ENCODE data around the genes DDX55 and CCDC92.

DNA sequence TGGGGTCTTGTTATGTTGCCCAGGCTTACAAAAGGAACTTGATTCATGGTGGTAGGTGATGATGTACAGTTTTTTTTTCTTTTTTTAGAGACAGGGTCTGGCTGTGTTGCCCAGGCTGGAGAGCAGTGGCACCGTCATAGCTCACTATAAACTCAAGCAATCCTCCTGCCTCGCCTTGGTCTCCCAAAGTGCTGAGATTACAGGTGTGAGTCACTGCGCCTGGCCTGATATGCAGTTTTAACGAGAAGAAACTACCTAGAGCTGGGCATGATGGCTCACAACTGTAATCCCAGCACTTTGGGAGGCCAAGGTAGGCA, 12.9 kb upstream of the VPS37B start:
- CAGE, long polyA plus RNA: no peak
- RRBS: no CpG with 5 or more reads among the region's 4 CpGs

DNA sequence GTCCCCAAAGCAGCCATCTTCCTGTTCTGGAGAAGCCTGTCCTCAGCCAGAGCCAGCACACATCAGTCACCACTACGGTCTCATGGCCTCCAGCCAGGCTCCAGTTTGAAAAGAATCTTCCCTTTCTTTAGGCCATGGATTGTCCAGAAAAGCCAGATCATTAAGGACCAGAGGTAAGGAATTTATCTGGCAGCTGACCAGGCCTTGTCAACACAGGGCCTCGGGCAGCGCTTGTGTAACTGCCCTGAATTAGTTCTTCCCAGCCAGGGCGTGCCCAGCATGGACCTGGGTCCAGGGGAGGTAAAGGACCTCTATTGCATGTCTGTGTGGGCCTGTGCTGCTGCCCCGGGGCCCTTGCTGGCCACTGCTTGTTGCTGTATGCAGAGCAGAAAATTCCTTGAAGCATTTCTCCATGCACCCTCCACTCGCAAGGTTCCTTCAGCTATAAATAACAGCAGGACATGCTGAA, 21.6 kb upstream of the VPS37B start:
- CAGE, long polyA plus RNA: no peak
- RRBS: no CpG with 5 or more reads among the region's 6 CpGs

GRCh38 chr12:122943099-122943631, 23.1 kb downstream of the ABCB9 start:
- CAGE, long polyA plus RNA: no peak
- RRBS: no CpG with 5 or more reads among the region's 13 CpGs

- CAGE, long polyA plus RNA: no peak
- RRBS: 68% methylated on average over 3 of the region's 31 CpGs
Measured at GRCh38 chr12:122946588-122948076, 19.1 kb downstream of the ABCB9 start.

- CAGE, long polyA plus RNA: no peak
- RRBS: 88% methylated on average over 3 of the region's 8 CpGs
Measured at GRCh38 chr12:122961527-122962215, 4.6 kb downstream of the ABCB9 start.

DNA sequence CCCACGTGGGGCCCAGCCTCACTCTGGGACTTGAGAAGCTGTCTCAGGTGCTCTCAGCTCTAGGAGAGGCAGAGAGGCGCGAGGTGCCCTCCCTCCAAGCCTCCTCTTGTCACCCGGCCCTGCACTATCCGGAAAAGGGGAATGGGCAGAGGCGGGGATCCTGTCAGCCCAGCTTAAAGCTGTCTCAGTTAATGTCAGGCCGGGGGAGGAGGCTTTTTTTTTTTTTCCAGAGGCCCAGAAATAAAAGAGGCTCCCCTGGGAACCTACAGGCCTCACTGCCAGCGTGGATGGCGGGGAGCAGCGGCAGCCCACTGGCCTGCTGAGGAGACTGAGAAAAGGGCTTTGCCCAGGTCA, 769 bp downstream of the ABCB9 start:
- CAGE, long polyA plus RNA: no peak
- RRBS: 28% methylated on average over 3 of the region's 10 CpGs

GRCh38 chr12:123104907-123105950, 45.7 kb downstream of the PITPNM2 start:
- CAGE, long polyA plus RNA: no peak
- RRBS: no CpG with 5 or more reads among the region's 19 CpGs

- CAGE, long polyA plus RNA: no peak
- RRBS: 17% methylated on average over 9 of the region's 15 CpGs
Measured at GRCh38 chr12:123150090-123150357, 866 bp downstream of the PITPNM2 start.

DNA sequence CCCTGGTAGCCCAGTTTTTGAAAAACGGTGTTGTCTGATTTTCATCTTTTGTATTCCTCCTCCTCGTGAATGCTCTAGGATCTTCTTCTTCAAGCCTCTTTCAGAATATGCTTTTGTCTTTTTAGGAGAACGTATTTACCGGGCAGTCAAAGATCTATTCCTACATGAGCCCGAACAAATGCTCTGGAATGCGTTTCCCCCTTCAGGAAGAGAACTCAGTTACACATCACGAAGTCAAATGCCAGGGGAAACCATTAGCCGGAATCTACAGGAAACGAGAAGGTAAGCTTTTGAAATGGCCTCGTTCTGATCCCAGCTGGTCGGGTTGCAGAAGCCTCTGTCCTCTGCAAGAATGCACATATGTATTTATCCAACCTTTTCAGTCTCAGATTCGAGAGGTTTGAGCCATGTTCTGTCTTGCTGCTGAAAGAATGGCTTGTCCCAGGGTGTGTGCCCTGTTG, 6.6 kb downstream of the KMT5A start:
- CAGE, long polyA plus RNA: no peak
- RRBS: no CpG with 5 or more reads among the region's 12 CpGs

- CAGE, long polyA plus RNA: no peak
- RRBS: no CpG with 5 or more reads among the region's 11 CpGs
Measured at GRCh38 chr12:123492319-123493182, 34.6 kb downstream of the SNRNP35 start.

GRCh38 chr12:123583160-123583827, 1.1 kb upstream of the TMED2 start:
- CAGE, long polyA plus RNA: no peak
- RRBS: no CpG with 5 or more reads among the region's 23 CpGs

GRCh38 chr12:123586599-123587201, 2.3 kb downstream of the TMED2 start:
- CAGE, long polyA plus RNA: no peak
- RRBS: no CpG with 5 or more reads among the region's 5 CpGs

DNA sequence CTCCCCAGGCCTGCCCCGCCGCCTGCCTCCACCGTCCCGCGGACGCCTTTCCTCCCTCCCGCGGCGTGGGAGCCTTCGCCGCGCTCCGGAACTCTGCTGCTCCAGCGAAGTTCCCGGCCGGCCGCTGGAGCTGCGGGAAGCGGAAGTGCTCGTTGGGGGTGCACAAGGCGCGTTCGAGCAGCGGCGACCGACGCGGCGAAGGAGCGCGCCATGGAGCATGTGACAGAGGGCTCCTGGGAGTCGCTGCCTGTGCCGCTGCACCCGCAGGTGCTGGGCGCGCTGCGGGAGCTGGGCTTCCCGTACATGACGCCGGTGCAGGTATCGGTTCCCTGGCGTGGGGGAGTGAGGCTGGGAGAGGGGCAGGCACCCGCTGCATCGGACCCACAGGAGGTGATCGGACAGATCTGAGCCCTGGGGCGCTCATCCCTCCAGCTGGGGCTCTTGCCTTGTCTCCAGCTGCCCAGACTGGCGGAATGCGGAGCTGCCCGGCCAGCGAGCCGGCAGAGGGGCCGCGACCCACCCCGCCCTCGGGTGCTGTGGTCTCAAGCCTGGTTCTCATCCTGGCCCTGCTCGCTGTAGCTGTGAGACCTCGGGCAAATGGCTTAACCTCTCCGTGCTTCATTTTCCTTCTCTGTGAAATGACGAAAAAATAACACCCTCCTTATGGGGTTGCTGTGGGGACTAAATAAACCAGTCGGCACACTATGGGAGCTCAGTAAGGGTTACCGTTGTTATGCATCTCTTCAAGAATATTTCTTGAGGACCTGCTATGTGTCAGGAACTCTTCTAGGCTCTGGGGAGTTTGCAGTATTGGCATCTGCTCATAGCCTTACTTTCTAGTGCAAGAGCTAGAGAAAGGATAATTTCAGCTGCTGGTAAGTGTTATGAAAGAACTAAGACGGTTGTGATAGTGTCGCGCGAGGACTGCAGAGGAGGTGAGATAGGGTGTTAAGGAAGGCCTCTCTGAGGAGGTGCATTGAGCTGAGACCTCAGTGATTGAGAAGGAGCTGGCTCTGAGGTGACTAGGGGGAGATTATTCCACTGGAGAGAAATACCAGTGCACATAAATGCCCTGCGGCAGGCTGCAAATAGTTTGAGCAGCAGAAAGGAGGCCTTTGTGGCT, at the start of gene DDX55:
TSS of gene DDX55 (plus strand) at position 161 of the 1,123 bp plus-strand sequence.
- CAGE, long polyA plus RNA: no peak
- RRBS: under 1% methylated on average over 7 of the region's 66 CpGs

DNA sequence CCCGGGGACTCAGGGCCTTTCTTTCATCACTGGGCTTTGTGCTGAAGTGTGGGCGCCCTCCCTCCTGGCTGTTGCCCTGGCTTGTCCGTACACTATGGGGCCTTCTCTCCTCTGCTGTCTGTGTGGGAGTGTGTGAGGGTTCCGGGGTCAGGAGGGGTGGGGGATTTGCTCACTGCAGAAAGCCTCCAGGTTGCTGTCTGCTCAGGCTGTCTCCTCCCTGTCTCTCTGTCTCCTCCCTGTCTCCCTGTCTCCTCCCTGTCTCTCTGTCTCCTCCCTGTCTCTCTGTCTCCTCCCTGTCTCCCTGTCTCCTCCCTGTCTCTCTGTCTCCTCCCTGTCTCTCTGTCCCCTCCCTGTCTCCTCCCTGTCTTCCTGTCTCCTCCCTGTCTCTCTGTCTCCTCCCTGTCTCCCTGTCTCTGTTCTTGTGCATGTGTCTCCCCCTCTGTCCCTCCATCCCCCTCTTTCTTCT, 64.7 kb downstream of the CCDC92 start:
- CAGE, long polyA plus RNA: no peak
- RRBS: 87% methylated on average over 1 of the region's 4 CpGs

- CAGE, long polyA plus RNA: no peak
- RRBS: no CpG with 5 or more reads among the region's 7 CpGs
Measured at GRCh38 chr12:123941770-123942107, 30.9 kb downstream of the CCDC92 start.

DNA sequence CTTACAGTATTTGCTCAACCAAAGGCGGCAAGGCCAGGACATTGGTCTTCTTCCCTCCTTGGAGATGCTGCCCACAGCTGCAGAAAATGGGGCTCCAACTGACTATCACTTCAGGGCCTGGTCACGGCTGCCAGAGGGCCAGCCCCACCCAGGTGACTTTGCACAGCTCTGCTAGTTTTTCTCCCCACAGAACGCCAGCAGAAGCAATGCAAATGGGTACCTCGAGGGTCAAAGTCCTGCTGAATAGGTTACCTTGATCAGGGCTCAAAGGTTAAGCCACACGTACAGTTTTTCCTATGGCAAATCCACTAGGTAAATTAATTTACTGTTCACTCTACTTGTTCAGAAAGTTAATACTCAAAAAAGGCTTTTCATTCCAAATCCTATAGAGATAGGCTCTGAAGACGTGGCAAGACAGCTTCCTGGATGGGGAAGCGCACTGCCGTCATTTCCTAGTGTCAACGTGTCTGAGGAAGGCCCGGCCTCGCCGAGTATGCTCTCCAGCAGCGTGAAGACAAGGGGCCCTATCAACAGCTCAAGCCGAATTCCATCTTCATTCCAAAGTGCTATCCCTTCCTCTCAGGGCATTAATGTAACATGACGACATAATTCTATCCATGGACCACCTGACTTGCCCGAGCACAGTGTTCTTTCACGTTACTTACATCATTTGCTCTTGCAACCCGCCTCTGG, 23.1 kb downstream of the CCDC92 start:
- CAGE, long polyA plus RNA: no peak
- RRBS: no CpG with 5 or more reads among the region's 18 CpGs

DNA sequence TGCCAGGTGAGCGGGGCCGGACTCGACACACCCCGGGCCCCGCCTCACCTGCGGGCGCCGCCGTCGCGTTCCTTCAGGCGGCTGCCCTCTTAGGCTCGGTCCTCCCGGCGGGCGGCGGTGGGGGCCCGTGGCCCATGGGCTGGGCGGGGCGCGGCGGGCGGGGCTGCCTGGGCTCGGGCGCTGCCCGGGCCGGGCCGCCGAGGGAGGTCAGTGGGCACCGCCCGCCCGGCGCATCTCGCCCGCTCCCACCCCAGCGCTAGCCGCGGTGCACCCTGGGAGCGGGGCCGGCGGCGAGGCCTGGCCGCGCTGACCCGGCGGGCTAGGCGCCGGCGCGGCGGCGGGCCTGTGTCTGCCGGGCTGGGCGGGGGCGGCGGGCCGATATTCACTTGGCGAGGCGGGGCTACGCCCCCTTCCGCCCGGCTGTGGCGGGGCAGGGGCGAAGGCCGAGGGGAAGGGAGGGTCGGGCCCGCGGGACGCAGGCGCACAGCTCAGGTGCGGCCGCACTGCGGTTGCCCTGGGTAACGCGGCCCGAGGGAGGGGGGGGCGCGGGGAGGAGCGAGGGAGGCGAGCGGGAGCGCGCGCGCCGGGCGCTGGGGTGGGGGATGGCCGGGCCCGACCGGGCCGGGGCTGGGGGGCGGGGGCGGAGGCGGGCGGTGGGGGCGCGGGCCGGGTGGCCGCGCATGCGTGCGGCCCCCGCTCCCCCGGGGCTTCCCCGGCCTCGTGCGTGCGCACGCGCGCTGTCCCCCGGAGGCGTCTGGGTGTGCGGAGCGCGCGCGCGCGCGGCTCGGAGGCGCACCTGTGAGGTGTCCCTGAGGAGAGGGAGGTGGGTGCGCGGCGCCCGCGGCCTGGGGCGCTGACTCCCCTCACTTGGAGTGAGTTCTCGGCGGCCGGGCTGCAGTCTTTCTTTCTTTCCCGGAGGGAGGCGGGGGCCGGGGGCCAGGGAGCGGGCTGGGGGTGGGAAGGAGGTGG, at the start of gene CCDC92:
TSS of gene CCDC92 (minus strand) at position 351 of the 969 bp plus-strand sequence.
- CAGE, long polyA plus RNA: start-site peak on the minus strand centred at position 109 of the sequence, 74 bp wide, 726 and 836 reads in 2 replicates
- RRBS: 15% methylated on average over 69 of the region's 136 CpGs

DNA sequence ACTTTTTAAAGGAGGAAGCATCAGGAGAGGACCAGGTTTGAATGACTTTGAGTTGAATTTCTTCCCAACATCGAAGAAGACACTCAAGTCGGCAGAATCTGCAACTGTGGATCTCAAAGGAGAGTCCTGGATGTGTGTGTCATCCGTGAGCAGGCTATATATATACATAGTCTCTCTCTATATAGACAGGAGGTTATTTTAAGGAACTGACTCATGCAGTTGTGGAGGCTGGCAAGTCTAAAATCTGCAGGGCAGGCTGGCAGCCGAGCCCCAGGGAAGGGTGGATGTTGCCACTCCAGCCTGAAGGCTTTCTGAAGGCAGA, 53.7 kb downstream of the ZNF664 start:
- CAGE, long polyA plus RNA: no peak
- RRBS: no CpG with 5 or more reads among the region's 4 CpGs

- CAGE, long polyA plus RNA: no peak
- RRBS: no CpG with 5 or more reads among the region's 13 CpGs
Measured at GRCh38 chr12:124188341-124189127, 106.4 kb upstream of the RFLNA start.

DNA sequence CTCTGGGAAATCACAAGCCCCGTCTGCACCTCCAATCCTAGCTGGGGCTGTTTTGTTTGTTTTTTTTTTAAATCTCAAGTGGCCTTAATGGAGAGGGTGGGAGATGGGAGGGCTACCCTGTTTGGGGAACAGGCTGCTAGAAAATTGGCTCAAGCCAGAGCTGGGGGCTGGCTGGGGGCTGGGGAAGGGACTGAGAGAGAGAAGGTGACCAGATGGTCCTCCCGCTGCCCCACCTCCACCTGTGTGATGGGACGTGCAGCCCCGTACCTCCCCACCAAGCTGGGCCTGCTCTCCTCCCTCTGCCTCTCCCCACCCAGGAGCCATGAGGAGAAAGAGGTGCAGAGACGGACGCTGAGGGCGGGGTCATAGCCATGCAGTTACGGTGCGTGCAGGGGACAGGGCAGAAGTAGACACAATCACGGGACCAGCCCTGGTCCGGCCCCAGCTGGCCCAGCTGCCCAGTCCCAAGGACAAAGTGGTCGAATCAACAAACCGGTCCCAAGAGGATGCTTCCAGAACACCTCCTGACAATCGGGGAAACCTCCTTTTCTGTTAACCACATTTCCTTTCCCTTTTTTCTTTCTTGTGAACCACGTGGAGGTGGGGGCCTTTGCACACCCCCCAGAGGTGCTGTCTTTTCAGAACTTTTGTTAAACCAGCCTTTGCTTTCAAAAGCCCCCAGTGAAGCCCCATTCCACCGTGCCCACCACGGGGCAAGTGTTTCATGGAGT, 33.2 kb downstream of the RFLNA start:
- CAGE, long polyA plus RNA: no peak
- RRBS: 37% methylated on average over 3 of the region's 17 CpGs